Penis (tissue), 1 donor: ENCODE measurements around the gene HMGCS1.

- PRO-cap, result no peak
These were observed 248.1 kb upstream of the GHR start for GRCh38 chr5:42175019-42175567.

DNA sequence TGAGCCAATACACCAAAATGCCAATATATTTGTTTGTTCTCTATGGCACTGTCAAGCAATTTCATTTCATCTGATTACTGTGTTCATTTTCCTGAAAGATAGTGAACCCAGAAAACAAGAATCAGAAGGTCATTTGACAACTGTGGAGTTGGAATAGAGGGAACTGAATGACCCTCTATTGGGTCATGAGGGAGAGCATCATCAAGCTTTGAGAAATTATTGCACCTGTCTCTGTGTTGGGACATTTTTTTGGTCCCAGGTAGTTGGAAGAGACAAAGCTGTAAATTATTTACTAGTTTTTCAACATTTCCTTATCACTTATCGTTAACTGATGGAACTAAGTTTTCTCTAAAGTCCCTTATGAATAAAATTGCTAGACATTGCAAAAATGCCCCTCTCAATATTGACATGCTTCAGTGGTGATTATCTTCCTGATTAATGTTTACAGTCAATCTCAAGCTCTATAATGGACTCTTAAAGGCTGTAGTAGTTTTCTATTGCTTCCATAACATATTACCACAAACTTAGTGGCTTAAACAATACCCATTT is 129.5 kb downstream of the GHR start:
- PRO-cap, result no peak

DNA sequence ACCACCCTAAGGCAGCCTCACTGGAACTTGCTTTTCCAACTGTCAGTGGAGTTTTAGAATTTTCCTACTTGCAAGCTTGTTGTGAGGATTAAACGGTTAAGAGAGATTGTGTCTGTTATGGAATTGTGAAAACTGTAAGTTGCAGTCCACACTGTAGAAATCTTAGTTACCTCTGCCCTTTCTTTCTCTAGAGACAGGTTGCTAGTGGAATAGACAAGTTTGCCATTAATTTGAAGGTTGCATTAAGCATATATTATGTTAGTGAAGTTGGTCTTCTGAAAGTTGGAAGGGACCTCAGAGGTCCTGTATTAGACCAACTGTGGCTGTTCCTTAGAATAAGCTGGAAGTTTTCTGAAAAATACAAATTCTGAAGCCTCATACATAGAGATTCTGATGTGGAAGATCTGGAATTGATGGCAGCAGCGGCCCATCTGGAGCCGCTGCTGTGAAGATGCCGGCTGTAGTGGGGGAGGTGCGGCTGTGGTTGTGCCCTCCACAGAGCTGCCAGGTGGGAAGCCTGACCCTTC is 158.1 kb downstream of the GHR start:
- PRO-cap, result no peak

DNA sequence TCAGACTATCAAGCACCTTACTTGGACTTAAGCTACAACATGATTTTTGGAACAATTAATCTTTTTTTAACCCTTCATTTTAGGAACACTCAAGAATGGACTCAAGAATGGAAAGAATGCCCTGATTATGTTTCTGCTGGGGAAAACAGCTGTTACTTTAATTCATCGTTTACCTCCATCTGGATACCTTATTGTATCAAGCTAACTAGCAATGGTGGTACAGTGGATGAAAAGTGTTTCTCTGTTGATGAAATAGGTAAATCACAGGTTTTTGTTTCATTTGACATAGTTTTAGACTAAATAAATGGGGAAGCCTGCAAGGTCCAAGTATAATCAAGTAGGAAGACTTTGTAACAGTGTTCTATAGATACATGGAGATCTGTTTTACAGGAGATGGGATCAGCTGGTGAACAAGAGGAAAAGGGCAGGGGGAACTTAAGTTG is 61.8 kb upstream of the CCDC152 start:
- PRO-cap, result no peak

DNA sequence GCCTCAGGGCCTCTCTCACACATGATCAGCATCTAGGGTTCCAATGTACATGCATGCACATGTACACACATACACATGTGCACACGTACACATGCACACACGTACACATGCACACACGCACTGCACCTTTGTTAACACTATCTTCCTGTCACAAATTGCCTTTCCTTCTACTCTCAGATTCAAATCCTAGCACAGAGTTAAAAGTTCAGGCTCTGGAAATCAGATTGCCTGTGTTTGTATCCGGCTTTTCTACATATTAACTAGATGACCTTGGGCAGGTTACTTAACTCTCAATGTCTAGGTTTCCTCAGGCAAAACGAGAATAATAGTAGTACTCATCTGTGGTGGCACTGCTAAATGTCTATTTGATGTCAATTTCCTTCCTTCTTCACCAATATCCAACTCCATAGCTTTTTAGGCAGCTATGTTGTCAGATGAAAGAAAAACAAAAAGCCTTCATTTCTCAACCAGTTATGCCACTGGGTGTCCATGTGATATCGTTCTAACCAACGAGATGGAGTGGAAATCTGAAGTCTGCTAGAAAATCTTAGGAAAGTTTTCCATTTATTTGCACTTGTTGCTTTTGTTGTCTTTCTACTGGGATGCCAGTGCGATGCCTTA is 12.9 kb upstream of the SELENOP start:
- PRO-cap, result no peak

- PRO-cap, result no peak
These were observed 96.9 kb upstream of the SELENOP start for GRCh38 chr5:42908605-42908912.

DNA sequence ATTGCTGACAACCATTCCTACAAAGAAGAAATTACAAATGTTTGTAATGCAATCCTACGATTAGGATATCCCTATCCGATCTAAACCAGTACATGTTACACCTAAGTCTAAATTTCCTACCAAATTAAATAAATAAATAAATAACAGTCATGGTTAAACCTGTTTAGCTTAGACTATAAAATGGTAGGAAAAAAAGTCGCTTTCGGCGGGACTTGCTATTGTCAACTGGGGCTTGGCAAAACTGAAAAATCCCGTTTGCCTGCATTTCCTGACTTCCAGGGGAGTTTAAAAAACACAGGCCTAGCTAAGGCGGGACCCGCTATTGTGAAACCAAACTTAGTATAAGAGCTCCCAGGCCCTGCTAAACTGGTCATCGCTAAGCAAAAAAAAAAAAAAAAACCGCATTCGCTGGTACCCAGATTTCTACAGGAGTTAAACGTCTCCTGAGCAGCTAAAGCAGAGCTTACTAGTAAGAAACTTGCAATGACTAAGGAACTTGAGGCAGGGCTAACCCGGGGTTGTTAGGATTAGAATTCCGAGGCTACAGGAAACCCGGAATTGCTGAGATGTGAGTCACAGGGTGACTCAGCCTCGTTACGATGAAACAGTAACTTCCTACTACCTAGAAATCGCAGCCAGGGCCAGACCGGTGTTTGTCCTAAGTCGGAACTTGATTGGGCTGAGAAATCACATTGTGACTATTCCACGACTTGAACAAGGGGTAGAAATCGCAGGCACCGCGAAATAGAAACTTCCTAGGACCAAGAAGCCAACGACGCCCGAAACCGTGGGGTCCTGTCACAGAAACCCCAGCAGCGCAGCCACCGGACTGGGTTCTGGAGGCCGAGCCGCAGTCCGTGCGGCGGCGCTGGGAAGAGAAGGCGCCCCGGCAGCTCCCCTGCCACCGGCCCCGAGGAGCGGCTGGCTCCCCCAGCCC is 89.6 kb downstream of the ANXA2R start:
- PRO-cap, result bidirectional peak, plus-strand start at position 853 of the sequence, minus-strand start at position 494 of the sequence

DNA sequence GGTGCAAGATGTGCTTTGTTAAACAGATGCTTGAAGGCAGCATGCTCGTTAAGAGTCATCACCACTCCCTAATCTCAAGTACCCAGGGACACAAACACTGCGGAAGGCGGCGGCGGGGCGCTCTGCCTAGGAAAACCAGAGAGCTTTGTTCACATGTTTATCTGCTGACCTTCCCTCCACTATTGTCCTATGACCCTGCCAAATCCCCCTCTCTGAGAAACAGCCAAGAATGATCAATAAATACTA is 58.1 kb downstream of the ANXA2R start:
- PRO-cap, result unidirectional peak, plus-strand start at position 100 of the sequence

DNA sequence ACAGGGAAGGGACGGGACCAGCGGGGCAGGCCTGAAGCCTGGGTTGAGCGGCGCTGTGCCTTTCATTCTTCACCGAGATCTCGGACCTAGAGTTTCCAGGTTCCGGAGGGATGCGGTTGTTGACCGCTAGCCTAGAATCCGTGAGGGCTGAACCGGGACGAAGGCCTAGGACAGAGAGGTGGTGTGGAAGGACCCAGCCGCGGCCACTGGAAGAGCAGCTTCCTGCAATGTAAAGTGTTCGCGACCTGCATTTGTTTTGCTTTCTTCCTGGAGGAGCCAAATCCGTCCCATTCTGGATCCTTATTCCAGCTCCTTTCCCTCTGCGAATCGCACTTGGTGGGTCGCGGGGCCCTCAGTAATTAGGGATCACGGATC is 48.7 kb downstream of the ANXA2R start:
- PRO-cap, result no peak

GRCh38 chr5:43037782-43038363 is 2.2 kb downstream of the ANXA2R start:
- PRO-cap, result no peak

- PRO-cap, result no peak
These were observed 1.5 kb downstream of the ZNF131 start for GRCh38 chr5:43122230-43122629.

DNA sequence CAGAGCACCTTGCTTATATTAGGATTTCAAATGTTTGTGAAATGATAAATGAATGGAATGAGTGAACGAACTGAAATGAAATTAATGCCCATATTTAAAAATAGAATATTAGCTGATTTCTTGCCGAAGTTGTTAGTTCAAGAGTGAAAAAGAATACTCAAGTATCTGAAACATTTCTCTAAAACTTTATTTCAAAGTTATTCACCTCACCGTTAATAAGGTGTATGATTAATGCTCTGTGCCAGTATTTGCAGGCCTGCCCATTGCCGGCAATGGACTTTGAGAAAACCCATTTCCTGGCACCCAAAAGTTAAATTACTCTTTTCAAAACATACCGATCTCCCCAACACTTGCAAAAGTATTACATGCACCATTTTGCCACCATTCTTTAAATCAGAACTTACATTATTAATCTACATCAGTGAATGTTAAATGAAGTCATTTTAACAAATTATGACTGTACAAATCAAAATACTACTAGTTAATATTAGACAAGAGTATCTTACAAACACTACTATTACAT is 23.9 kb downstream of the HMGCS1 start:
- PRO-cap, result no peak

DNA sequence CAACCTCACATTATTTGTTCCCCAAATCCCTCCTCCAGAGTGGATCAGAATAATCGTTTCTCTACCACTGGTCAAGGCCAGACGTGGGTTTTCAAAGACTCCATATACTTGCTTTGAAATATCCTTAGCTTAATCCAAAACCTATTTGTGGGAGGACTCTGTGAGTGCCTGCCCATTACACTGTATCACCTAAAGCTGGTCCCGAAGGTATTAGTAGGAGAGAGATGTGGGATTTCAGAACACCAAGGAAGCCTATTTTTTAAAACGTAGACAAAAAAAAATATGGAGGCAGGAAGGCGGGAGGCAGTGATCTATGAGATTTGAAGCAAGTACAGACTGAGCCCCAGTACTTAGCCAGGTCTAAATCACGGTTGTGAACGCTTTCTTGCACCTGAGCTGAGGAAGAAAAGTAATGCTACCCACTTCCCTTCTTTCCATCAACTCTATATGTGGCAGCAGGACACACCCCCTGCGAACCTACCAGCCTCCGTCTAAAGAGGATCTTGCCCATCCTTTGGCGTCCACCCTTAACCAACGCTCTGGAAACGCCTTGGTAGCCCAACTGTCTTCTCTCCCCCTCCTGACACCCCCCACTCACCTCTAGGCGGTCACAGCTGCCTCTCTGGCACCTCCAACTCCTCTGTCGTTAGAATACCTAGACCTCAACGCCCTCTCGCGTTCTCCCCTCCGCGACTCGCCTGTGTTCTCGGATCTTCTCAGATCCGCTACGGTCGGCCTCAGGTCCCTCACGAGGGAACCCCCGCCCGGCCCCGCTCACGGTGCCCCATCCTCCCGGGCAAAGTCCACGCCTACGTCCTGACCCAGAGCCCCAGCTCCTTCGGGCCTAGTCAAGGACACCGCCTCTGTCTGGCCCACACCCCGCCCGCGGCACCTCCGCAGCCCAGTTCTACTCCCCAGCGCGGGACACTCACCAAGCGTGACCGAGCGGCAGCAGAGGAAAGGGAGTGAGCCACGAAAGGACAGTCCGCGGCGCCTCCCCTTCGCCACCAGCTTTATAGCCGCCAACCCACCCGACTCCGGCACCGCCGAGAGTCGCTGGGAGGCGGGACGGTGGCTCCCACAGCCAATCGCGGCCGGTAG is at the start of gene HMGCS1:
HMGCS1 (minus strand) TSS at position 989 of the 1,101 bp plus-strand sequence.
- PRO-cap, result bidirectional peak, plus-strand start at position 1,046 of the sequence, minus-strand start at position 1,044 of the sequence

DNA sequence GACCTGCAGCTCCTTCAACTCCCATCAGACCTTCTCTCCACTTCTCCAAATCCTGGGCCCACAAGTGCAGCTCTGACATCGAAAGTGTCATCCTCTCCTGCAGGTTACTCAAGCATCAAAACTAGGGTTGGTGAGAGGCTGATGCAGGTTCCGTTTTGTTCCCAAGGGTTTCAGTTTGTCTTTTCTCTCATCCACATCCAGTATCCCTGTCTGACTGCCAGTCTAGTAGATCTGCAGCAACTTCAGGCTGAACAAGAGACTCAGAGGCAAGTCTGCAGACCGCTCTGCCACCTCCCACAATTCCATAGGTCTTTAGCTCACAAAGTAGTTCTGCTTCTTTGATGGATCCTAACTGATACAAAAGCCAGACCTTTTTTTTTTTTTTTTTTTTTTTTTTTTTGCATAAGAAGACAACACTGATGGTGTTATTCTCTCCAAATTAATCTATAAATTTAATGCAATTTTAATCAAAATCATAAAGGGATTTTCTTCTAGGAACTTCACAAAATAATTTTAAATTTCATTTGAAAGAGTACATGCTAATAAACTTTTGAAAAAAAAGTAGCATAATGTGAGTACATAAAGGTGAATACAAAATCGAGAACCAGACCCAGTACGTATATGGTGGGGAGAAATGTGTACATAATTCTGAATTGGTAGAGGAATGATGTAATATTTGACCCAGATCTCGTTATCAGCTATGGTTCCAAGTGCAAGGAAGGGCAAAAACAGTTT is 7.4 kb downstream of the TMEM267 start:
- PRO-cap, result no peak

GRCh38 chr5:43538524-43539155 is 18.2 kb downstream of the PAIP1 start:
- PRO-cap, result no peak

DNA sequence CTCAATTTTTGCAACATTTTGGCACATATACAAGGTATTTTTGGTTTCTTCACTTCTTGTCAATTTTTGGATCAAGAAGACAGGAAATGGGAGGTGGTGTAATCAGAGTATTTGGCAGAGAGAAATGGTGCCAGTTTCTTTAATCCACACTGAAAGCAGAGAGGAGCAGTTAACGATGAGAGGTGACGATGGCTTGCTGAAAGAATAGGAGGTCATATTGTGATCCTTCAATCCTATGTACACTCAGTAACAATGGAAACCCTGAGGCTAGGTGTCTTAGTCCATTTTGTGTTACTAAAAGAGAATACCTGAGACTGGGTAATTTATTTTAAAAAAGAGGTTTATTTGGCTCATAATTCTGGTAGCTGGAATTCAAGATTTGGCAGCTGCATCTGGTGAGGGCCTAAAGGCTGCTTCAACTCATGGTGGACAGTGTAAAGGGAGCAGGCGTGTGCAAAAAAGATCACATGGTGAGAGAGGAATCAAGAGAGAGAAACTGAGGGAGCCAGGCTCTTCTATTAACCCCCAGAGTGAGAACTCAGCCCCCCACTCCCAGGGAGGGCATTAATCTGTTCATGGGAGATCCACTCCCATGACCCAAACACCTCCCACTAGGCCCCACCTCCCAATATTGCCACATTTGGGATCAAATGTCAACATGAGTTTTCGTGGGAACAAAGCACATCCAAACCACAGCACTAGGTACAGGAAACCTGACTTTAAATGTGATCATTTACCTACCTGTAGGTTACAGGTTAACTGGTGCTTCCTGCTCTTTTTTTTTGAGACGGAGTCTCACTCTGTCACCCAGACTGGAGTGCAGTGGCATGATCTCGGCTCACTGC is 16.7 kb downstream of the NNT start:
- PRO-cap, result no peak

DNA sequence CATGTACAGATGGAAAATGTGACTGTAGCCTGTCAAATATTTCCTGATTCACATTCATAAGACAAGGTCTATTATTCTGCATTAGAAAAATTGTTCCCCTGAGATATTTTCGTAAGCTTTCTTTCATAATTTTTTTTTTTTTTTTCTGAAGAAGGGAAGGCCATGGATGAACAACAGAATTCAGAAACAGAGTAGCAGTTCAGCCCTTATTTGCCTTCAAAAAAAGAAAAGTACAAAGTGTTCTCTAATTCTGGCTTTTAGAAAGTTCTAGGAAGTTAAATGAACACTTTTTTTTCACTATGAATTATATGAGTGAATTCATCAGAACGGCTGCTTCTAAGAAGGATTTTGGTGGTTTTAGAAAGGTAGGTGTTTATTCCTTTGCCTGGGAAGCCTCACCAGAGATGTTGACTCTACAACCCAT is 81.1 kb downstream of the NNT start:
- PRO-cap, result no peak

DNA sequence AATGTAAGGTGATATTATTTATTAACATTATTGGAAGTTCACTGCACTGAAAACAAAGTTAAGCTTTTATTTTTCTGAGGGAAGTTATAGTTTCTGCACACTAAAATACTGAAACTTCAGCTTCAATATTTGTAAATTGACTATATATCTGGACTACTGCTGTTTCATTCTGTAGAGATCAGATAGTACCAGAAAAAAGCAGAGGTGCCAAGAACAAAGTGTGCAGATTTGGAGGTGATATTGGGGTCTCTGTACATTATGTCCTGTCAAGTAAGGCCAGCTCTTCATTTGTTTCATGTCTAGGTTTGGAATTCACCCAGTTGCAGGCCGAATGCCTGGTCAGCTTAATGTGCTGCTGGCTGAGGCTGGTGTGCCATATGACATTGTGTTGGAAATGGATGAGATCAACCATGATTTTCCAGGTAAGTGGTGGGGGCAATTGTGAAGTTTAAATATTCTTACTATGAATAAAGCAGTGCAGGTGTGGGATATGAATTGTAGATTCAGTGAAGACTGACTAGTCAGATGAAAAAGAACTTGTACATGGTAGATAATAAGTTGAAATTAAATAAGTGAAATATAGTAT is 96.9 kb downstream of the NNT start:
- PRO-cap, result no peak

GRCh38 chr5:44302098-44302750 is 87.0 kb downstream of the FGF10 start:
- PRO-cap, result no peak

DNA sequence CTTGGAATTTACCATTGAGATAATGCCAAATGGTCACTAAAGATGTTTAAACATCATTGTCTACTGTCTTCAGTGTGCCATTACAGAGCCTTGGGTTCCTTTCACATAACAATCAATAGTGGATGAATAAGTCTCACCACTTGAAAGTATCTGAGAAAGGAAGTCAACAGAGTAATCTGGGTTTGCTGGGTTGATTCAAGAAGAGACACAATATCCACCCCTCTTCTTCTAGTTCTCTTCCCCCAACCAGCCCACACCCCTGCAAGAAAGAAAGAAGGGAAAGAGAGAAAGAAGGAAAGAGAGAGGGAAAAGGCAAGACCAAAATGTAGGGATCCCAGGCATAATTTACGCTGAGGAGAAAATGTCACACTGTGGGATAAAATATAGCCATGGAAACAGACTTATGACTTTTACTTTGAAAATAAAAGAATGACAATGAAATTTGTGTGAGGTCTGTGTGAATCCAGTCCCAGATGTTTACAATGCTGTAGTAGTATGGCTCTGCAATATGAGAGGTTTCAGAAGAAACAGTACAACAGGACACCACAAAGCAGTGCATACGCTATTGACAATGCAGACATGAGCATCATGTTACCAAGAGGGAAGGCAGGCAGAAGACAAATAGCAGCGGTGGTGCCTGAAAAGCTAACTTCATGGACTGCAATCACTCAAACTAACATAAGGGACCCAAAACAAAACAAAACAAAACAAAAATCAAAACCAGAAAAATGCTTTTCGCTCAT is 2.0 kb downstream of the FGF10 start:
- PRO-cap, result unidirectional peak, plus-strand start at position 288 of the sequence